Left colon (tissue), 1 donor: ENCODE measurements around the gene ZNF280A.

- PRO-cap, result no peak
These were observed 16.5 kb downstream of the PPM1F start for GRCh38 chr22:21936028-21936761.

- PRO-cap, result bidirectional peak, plus-strand start at chr22:21938084, minus-strand start at chr22:21937823; bidirectional peak, plus-strand start at chr22:21938245, minus-strand start at chr22:21938140
These were observed 14.7 kb downstream of the PPM1F start for GRCh38 chr22:21937724-21938522.

- PRO-cap, result no peak
These were observed 10.2 kb downstream of the PPM1F start for GRCh38 chr22:21942324-21942908.

GRCh38 chr22:21946823-21948112 is 5.4 kb downstream of the PPM1F start:
- PRO-cap, result no peak

DNA sequence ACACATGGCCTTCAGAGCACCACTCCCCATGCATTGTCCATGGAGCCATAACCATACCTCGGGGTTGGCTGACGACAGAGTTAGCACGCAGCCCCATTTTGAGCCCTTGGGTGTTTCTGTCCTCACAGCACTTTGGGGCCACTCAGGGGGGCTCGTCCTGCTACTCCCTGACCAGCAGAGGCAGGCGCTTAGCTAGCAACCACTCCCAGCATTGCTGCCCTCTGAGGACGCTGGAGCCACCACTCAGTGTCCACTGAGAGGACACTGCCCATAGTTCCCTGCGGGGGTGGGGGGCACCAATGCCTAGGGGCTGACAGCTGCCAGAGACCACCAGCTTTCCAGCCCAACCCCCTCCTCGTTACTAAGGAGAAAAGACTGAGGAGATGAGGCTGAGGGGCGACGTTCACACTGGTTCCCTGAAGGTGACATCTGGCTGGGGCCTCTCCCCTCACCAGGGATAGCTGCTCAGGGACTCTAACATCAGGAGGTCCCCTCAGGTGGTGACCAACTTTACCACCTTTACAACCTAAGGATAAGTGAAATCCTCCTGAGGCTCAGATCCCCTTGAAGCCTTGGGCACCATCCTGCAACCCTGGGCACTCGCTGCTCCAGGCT is 12.1 kb upstream of the PPM1F start:
- PRO-cap, result no peak

DNA sequence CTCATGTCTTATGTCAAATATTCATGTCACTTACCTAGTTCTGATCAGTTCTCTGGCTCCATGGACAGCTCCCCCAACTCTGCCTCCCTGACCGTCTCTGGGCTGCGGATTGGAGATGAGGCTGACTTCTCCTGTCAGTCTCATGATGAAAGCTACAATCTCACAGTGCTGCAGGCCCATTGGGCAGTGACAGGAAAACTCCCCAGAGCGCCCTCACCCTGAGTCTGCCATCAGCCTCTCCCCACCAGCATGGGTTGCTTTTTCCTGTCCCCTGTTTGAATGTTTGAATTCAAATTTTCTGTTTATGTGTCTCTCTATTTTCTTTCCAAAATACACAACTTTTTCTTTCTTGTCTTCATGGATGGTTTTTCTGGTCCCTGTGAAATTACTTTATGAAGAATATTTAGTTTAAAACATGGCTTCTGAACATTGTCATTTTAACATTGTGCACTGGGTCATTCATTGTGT is 63.8 kb upstream of the TOP3B start:
- PRO-cap, result no peak

DNA sequence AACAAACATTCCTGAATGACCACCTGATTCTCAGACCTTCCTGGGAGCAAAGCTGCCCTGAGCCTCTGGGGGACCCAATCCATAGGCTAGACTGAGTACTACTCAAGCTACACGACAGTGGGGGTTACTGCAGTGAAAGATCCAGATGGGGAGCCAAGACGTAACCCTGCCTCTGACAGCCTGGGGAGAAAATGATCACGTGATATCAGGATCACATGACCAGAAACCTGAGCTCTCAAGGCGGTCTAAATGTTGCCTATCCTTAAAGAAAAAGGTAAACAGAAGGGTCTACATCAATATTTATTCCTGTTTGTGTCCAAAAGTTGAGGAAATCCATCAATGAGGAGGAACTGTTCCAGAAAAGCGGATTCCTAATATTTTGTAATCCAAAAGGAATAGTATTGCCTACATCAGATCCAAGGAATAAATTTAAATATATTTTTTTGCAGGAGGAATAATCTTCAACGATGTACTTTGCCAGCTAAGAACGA is 76.0 kb upstream of the VPREB1 start:
- PRO-cap, result no peak

DNA sequence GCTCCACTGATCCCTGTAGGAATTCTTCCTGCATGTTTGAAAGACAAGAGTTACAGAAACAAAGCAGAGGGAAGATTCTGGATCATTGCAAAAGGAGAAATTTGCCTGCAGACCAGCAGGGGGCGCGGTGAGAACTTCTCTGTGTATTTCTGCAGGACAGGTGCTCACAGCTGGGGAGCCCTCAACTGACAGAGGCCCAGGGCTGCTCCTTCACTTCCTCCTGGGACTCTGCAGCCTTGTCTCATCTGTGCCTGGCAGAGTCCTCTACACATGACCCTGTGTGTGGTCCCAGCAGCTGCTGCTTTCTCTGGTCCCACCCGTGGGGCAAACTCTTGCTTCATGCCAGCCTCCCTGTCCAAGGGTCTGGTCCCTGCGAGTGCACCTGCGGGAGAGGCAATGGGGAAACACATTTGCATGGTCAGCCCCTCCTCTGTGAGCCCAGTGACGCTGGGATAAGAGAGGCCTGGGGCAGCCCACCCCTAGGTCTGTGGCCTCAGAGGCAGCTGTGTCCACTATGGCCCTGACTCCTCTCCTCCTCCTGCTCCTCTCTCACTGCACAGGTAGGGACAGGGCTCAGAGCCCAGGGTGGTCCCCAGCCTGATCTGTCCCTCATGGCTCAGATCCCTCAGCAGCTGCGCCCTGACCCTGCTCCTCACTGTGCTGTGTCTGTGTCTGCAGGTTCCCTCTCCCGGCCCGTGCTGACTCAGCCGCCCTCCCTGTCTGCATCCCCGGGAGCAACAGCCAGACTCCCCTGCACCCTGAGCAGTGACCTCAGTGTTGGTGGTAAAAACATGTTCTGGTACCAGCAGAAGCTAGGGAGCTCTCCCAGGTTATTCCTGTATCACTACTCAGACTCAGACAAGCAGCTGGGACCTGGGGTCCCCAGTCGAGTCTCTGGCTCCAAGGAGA is 43.2 kb upstream of the VPREB1 start:
- PRO-cap, result no peak

DNA sequence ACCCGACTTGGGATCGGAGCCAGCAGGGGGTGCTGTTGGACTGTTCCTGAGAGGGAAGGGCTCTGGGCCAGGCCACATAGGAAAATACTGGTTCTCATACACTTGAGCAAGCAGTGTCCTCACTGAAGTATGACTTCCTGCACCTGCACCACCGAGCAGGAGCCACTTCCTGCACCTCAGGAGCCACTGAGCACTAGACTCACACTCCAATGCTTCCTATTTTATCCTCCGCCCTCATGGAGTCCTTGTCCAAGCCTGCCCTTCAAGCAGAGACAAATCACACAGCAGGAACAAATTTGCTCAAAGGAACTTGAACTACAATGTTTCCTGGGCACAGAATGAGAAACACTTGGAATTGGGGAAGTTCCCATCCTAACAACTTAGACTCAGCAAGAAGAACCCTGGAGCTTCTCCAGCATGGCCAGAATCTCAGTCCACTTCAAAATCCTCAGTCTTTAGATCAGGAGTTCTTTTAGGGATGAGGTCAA is 36.6 kb upstream of the VPREB1 start:
- PRO-cap, result no peak

DNA sequence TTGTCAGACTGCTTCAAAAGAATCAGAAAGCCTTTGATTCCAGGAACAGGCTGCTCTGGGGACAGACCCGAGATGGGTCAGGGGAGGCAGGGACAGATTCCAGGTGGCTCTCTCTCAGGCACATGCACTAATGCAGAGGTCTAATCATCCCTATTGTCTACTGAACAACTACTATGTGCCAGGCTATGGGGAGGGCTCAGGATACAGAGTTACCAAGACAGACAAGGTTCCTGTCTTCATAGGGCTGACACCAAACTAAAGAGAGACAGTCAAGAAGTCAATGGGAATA is 103.7 kb downstream of the VPREB1 start:
- PRO-cap, result no peak

- PRO-cap, result no peak
These were observed 84.2 kb downstream of the ZNF280B start for GRCh38 chr22:22424292-22424769.

- PRO-cap, result no peak
These were observed at the start of gene ZNF280A for GRCh38 chr22:22520022-22520760. TSS of gene ZNF280A (minus strand) at chr22:22520270.

DNA sequence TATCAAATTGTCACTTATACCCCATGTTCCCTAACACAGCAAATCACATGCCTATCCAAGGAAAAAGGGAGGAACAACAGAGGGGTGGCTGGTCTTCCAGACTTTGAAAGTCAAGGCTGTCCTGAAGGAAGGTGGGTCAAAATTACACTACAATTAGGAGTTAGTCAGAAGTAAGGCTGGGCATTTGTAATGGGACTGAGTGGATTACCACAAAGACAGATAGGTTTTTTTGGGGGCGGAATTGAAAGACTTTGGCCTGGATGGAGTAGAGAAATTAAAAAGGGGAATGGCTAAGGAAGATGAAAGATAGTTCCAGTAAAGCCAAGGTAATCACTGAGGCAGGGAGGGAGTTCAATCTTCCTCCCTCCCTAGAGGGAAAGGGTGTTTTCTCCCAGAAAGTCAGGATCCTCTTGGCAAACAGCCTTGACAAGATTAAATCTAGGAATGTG is 5.8 kb downstream of the PRAME start:
- PRO-cap, result no peak

DNA sequence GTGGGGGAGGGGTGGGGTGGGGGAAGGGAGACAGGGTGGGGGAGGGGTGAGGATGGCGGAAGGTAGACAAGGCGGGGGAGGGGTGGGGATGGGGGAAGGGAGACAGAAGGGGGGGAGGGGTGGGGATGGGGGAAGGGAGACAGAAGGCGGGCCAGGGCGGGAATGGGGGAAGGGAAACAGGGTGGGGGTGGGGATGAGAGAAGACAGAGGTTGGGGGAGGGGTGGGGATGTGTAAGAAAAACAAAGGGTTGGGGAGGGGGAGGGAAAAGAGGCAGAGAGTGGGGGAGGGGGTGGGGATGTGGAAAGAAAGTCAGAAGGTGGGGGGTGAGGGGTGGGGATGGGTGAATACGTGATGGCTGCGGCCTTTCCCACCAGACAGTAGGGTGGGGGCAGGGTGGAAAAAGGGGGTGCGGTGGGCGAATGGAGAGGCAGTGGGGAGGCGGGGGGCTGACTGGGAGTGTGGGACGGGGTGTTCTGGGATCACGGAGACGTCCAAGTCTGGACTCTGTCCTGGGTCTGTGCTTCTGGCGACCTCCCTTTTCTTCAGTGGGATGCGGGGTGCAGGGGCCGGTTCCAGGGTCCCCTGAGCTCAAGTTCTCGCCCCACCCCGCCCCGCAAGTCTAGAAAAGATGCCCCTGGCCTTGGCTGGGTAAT is 690 bp downstream of the PRAME start:
- PRO-cap, result no peak

- PRO-cap, result no peak
These were observed 28.5 kb upstream of the PRAME start for GRCh38 chr22:22587669-22587940.

DNA sequence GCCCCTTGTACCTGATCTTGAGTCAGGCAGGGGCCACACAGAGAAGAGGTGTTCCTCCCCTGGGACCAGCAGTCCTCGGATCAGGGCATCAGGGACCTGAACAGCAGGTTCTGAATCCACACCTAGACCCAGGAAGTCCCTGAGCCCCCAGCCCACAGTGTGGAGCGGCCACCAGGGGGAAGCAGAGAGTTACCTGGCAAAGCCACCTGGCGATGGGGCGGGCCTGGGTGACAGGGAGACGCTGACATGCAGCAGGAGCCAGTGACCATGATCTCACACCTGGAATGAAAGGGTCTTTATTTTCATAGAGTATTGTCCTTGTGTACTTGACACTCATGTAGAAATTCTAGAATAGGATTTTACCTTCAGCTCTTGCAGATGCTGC is 48.4 kb downstream of the GGTLC2 start:
- PRO-cap, result no peak

GRCh38 chr22:22712167-22712551 is 67.7 kb downstream of the GGTLC2 start:
- PRO-cap, result unidirectional peak, plus-strand start at chr22:22712379

GRCh38 chr22:22822396-22822856 is 65.2 kb upstream of the IGLL5 start:
- PRO-cap, result no peak

GRCh38 chr22:23016283-23016620 is 54.1 kb upstream of the GNAZ start:
- PRO-cap, result no peak

DNA sequence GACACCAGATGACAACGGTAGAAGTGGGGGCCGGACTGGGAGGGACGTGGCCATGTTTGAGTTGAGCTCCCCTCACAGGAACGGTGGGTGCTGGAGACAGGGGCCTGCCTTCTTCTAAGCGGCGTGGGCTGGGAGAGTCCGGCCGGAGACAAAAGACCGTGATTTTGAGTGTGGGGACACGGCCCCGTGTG is 203 bp downstream of the RSPH14 start:
- PRO-cap, result no peak